ENCODE measurements around a stretch of chr11.

DNA sequence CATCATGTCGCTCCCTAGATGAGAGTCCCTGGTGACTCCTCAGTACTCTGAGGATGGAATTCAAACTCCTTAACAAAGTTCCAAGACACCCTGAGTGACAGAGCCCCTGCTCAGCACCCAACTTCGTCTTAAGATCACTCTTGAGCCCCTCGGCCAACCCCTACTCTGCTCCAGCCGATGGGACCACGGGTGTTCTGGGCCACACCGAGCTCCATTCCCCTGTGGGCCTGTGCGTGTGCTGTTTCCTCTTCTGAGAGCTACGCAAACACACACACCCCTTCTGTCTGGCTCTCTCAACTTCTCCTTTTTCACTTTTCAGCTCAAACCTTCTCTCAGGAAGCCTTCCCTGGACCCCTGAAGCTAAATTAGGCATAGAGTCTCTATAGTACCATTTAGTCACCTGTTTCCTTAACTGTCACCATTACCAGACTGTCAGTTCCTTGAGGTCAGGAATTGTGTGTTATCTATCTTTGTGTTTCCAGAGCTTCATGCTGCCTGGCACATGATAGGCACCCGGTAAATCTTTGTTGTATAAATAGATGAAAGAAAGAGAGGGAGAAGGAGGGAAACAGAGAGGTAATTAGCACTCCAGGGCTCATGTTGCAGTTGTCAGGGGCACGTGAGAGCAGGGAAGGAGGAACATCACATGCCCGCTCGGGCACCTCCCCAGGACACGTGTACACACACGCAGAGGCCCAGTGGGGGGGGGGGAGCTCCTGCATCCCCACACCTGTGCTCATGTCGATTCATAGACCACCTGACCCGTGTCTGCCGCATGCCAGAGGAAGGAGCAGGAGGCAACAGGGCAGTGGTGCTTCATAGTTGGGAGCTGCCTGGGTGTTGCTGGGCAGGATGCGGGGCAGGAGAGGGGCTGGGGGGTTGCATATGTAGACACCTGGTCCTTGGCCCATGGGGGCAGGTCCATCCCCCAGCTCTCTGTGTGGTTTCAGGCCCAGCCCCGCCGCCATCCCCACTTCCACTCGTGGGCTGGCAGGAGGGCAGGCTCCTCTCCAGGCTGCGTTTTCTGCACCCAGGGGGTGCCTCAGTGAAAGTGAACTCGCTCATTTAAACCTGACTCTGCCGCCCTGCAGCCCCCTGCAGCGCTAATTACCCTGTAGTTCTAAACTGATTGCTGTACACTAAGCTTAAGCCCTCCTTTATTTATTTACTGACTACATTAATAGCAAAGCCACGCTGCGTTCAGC lies 37.1 kb upstream of the NNMT start:
- PRO-cap, result bidirectional peak, plus-strand start at position 781 of the sequence, minus-strand start at position 608 of the sequence
- RAMPAGE, long total RNA, 2 experiments, result no peak in any of the 2 experiments

- PRO-cap, result no peak
- RAMPAGE, long total RNA, 2 experiments, result no peak in any of the 2 experiments
These were observed 36.0 kb upstream of the NNMT start for GRCh38 chr11:114259853-114260902.

DNA sequence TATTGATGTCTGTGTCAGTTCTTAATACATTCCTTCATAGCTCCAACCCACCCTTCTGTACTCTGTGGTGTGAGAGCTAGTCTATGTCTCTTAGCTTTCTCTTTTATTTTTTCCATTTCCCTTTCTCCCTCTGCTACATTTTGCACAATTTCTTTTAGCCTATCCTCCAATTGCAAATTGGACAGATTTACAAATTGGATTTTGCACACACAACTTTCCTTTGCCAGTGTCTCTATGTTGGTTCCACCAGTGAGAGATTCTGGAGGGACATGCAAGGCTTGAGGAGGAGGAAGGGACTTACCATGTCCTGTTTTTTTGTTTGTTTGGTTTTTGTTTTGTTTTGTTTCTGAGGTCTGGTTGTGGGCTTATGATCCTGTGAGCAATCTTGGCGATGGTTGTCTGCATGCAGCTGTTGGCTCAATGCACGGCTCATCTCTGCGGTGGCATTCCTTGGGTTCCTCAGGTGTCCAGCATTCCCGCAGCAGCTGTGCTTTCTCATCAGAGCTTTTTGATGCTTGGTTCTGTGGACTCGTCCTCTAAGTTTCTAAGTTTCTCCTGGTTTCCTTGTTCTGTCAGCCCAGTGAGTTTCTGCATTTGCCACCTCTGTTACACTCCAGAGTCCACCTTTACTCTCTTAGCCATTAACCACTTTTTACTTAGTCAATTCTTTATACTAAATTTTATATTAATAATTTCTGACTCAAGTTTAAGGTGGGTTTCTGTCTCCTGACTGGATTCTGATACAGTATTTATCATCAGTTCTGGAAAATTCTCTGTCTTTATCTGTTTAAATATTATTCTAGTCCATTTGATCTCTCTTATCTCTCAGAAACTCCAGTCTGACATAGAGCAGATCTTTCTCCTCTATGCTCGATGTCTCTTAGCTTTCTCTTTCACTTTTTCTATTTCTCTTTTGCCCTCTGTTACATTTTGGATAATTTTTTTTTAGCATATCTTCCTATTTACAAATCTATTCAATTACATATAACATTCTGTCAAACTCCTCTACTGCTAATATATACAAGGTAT lies 4.7 kb upstream of the NNMT start:
- PRO-cap, result no peak
- RAMPAGE, long total RNA, 2 experiments, result no peak in any of the 2 experiments

- PRO-cap, result no peak
- RAMPAGE, long total RNA, 2 experiments, result no peak in any of the 2 experiments
These were observed 17.0 kb downstream of the NNMT start for GRCh38 chr11:114313031-114313669.

DNA sequence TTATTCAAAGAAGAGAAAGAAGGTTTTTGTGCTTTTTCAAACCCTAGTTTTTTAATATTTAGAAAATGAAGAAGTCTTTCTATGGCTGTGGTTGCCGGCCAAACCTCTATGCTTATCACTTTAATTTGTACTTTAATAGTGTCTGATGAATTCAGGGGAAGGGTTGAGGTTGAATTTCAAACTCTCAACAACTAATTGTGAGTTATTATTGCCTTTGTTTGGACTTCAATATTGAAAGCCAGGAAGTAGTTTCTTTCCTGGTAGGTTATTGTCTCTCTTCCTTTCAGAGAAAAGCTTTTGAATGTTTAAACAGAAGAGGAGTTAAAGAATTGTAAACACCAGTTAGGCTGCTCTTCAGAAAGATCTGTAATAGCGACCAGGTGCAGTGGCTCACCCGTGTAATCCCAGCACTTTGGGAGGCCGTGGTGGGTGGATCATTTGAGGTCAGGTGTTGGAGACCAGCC lies 22.1 kb downstream of the NNMT start:
- PRO-cap, result no peak
- RAMPAGE, long total RNA, 2 experiments, result no peak in any of the 2 experiments

- PRO-cap, result no peak
- RAMPAGE, long total RNA, 2 experiments, result no peak in any of the 2 experiments
These were observed 309.8 kb downstream of the CADM1 start for GRCh38 chr11:115193971-115195220.

DNA sequence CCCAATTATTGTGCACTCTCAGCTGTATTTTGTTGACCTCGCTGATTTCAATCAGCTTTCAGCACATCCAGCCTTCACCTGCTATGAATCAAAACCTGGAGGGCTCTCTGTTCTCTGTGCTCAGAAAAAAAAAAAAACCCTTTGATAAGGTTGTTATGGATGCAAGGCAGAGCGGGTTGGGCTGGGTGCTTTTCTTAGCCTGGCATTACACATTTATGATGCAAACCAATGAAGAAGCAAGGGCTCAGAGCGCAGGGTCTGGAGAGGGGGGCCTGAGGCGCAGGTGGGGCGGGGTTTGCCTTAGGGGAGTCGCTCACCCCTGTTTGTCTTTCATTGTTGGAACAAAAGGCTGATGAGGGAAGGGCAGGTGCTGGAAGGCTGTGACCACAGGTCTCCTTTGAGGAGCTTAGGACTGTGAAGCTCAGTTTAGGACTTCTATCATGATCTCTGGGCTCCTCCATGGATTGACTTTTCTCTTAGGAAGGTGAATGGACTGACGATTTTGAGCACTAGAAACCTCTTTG lies 86.1 kb upstream of the CADM1 start:
- PRO-cap, result no peak
- RAMPAGE, long total RNA, 2 experiments, result no peak in any of the 2 experiments

- PRO-cap, result no peak
- RAMPAGE, long total RNA, 2 experiments, result no peak in any of the 2 experiments
These were observed 216.3 kb upstream of the CADM1 start for GRCh38 chr11:115720387-115721023.

GRCh38 chr11:116835103-116835691 lies 2.2 kb downstream of the APOA1 start:
- PRO-cap, result bidirectional peak, plus-strand start at chr11:116835767, minus-strand start at chr11:116835620
- RAMPAGE, long total RNA, 2 experiments, result no peak in any of the 2 experiments

GRCh38 chr11:116977144-116977367 lies 121.2 kb downstream of the SIK3 start:
- PRO-cap, result no peak
- RAMPAGE, long total RNA, 2 experiments, result no peak in any of the 2 experiments

GRCh38 chr11:117037972-117038330 lies 60.3 kb downstream of the SIK3 start:
- PRO-cap, result no peak
- RAMPAGE, long total RNA, 2 experiments, result no peak in any of the 2 experiments

DNA sequence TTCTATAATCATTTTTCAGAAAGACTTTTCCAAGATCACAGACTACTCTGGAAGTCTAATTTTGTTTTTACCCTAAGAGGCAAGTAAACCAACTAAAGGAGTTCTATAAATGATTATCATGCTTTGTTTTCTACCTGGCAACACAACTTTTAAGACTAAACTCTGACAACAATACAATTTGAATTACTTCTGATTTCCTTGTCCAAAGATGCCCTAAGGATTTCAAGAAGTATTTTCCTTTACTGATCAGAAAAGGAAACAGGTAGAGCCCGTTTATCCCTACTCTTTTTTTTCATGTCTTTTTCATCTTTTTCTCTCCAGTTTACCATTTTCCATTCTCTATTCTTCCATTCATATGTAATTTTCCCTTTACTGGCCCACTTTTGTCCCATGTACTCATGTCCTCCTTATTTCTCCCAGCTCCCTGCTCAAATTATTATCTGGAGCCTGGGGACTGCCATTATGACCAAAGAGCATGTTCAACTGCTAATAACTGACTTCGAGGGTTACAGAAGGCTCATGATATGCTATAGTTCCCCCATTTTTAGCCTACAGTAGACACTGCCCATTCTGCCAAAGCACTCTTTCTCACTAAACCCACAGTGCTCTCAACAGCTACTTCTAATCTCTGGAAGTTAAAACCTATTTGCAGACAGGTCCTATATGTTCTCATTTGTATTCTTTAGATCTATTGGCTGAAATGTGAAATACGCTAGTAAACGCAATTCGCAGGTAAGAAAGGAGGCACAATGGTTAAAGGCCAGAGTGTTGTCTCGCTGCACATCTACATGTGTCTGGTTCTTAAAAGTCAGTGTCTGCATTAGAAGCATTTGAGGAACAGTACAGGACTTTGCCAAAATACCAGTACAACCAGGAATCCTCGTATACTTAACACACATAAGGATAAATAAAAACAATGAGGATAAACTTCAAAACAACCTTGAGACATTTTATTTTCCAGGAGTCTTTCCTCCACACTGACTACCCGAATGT lies 56.3 kb downstream of the SIK3 start:
- PRO-cap, result no peak
- RAMPAGE, long total RNA, 2 experiments, result no peak in any of the 2 experiments

DNA sequence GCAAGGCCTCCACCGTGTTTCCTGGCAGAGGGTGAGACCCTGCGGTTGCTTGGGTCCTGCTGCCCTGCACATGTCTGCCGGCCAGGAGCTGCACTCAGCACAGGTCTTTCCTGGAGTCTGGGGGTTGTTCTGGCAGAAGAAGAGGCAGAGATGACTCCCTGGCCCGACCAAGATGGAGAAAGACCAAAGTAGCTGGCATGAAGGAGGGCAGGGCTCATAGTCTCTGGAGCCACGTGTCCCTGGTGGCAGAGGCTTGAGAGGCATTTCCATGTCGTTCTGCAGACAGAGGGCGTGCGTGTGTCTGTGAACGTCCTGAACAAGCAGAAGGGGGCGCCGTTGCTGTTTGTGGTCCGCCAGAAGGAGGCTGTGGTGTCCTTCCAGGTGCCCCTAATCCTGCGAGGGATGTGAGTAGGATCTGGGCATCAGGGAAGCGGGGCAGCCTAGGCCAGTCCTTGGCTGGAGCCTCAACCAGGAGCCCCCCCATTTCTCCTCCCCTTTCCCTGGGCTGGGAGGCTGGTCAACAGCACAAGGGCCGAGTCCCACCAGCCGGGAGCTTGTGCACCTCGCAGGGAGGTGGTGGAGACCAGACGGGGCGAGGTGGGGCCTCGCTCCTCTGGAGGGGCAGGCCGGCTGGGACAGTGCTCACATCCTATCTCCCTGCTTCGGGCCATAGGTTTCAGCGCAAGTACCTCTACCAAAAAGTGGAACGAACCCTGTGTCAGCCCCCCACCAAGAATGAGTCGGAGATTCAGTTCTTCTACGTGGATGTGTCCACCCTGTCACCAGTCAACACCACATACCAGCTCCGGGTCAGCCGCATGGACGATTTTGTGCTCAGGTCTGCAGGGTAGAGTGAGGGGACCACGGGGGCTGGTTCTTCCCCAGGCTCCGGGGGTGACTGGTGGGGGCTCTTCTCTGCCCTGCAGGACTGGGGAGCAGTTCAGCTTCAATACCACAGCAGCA lies 2.9 kb downstream of the SIDT2 start:
- PRO-cap, result no peak
- RAMPAGE, long total RNA, 2 experiments, result no peak in any of the 2 experiments

DNA sequence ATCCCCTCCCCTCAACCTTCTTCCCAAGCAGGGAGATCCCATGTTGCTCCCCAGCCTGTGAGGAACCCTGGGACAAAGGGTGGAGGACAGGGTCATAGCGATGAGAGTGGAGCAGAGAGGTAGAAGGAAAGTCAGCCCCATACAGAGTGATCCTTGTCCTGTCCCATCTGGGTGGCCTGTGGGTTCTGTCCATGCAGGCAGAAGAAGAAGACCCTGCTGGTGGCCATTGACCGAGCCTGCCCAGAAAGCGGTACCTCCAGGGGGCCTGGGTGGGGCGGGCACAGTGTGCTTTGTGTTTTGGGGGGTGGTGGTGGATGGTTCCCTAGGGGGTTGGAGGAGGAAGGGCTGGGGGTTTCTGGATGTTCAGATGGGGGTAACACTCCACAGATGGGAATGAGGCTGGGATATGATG lies 7.8 kb downstream of the SIDT2 start:
- PRO-cap, result no peak
- RAMPAGE, long total RNA, 2 experiments, result no peak in any of the 2 experiments

DNA sequence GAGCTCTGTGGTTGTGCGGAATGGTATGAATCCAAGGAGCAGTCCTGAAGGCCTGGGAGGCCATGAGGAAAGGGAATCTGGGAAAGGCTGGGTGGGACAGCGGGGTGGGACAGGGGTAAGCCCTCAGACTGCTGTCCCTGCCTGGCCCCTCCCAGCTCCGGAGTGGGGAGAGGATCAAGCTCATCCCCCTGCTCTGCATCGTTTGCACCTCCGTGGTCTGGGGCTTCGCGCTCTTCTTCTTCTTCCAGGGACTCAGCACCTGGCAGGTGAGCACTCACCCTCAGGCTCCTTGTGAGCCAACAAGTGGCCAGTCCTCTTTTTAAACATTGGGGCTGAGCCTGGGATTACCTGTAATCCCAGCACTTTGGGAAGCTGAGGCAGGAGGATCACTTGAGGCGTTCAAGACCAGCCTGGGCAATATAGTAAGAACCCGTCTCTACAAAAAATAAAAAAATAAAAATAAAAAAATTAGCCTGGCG lies 5.4 kb upstream of the TAGLN start:
- PRO-cap, result no peak
- RAMPAGE, long total RNA, 2 experiments, result no peak in any of the 2 experiments

DNA sequence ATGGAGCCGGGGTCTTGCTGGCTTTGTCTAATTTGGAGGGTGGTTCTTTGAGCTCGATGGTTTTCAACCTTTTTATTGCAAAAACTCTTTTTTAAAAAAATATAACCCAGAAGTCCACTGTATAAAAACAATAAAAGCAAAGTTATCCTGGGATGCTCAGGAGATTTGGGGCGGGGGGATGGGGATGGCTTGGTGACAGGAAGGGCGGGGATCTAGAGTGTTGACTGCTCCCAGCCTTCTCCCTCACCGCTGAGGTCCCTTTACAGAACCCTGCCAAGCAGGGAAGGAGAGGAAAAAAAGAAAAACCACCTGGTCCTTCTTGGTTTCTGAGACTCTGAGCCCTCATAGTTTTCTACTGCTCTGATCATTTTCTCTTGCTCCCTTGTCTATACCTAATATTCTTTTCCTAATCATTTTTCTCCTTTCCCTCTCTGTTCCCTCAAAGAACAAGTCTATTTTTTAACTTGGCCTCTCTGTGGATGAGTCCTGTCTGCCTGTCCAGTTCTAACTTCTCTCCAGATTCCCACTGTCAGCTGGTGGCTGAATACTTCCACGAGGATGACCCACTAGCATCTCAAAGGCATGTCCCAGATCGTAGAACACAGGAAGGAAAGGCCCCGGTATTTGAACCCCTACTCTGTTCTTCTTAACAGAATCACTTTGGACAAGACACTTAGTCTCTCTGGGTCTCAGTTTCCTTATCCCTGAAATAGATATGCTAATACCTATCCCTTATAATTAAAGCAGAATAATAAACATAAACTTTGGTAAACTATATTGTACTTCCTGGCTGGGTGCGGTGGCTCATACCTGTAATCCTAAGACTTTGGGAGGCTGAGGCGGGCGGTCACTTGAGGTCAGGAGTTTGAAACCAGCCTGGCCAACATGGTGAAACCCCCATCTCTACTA lies 7.9 kb downstream of the BACE1 start:
- PRO-cap, result no peak
- RAMPAGE, long total RNA, 2 experiments, result no peak in any of the 2 experiments

DNA sequence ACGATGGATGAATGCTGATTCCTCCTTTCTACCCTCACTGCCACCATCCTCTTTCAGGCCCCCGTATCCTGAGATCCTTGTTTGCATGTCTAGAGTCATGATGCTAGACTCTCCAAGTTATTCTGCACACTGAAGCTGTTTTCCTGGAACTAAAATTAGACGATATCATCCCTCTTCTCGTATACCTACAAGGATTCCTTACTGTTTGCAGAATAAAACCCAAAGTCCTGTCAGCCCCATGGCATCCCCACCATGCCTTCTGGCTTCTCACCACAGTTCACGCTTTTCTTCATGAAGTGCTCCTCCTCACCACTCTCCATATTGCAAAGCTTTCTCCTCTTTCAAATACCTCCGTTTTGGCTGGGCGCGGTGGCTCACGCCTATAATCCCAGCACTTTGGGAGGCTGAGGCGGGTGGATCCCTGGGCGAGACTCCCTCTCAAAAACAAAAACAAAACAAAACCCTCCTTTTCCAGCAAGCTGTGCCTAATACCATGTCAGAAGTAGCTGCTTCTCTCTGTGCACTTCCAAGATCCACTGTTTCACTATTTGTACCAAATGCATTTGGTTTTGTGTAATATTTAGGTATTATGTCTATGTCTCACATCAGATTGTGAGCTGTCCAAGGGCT lies 6.8 kb downstream of the BACE1 start:
- PRO-cap, result no peak
- RAMPAGE, long total RNA, 2 experiments, result no peak in any of the 2 experiments

GRCh38 chr11:117386906-117387698 lies 59.4 kb downstream of the CEP164 start:
- PRO-cap, result no peak
- RAMPAGE, long total RNA, 2 experiments, result no peak in any of the 2 experiments

DNA sequence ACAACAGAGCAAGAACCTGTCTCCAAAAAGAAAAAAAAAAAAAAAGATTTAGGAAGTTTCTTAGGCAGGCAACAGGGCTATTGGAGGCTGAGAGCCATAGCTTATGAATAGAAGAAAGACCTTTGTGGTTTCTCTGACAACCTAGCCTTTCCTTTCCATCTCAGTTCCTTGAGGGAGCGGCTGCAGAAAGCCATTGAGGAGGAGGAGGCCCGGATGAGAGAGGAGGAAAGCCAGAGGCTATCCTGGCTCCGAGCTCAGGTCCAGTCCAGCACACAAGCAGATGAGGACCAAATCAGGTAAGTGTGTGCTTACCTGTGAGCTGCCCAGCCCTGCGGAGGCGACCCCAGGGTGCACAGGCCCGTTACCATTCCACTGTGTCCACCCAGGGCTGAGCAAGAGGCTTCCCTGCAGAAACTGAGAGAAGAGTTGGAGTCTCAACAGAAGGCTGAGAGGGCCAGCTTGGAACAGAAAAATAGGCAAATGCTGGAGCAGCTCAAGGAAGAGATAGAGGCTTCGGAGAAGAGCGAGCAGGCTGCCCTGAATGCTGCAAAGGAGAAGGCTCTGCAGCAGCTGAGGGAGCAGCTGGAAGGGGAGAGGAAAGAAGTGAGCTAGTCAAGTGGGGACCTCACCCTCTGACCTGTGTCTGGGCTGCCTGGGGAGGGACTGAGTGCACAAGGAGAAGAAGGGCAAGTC lies 63.1 kb downstream of the CEP164 start:
- PRO-cap, result no peak
- RAMPAGE, long total RNA, 2 experiments, result no peak in any of the 2 experiments

DNA sequence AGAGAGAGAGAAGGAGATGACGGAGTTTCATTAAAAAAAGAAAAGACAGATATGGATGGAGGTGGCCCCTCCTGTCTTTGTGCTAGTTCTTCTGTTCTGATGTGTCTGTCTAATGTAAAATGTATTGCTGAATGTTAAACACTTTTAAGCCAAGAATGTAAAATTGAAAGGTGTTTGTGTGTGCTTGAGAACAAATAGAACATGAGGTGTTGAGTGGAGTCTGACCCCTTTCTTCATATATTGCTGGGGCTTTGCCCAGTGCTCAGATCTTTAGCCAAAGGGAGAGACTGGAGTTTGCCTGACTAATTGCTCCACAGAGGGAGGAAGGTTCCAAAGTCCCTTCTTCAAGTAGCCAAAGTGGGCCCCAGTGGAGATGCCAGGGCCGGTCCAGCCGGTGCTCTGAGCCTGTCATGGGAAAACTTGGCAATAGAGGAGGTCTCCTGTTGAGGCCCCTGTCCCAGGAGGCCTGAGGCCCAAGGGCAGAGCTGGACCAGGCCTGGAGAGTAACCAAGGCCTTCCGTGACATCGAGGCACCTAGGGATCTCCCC lies 112.4 kb downstream of the DSCAML1 start:
- PRO-cap, result no peak
- RAMPAGE, long total RNA, 2 experiments, result no peak in any of the 2 experiments

All from prostate gland (tissue), 2 donors.